Thoracic aorta (tissue), 1 donor: Measurements from ENCODE around the genes VN1R4, ZNF525 and PRKCG.

DNA sequence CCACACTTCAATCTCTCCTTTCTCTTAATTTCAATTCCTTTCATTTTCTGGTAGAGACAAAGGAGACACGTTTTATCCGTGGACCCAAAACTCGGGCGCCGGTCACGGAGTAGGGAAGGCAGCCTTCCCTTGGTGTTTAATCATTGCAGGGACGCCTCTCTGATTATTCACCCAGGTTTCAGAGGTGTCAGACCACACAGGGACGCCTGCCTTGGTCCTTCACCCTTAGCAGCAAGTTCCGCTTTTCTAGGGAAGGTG, 58.3 kb downstream of the ZNF701 start:
- RAMPAGE, long total RNA: no peak

- RAMPAGE, long total RNA: no peak
These were observed 46.3 kb downstream of the ENSG00000269825 start for GRCh38 chr19:52643866-52644593.

GRCh38 chr19:52724548-52725613, 10.0 kb downstream of the ZNF611 start:
- RAMPAGE, long total RNA: no peak

GRCh38 chr19:52938752-52939206, 15.6 kb upstream of the ZNF888 start:
- RAMPAGE, long total RNA: no peak

GRCh38 chr19:53008008-53009056, 5.4 kb upstream of the ERVV-1 start:
- RAMPAGE, long total RNA: no peak

DNA sequence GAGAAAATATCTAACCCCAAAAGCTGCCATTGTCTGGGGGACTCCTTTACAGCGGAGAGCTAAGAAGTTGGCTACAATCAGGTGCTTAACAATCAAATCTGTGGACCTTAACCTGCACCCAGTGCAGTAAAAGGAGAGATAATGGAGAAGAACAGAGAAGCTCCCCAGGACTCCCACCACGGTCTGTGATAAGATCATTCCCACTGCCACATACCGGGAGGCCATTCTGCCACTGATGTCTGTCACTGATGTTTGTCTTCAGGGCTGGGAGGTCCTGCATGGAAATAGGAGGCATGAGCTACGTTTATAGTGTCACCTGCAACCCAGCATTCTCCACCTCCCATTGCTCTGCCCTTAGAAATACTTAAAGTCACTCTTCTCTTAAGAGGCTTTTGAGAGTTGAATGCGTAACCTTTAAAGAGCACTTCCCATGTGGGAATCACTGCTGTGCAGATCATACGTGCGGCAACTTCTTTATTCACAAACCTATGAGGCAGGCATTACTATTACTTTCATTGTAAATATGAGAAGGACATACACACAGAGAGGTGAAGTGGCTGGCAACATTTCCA, at the start of gene VN1R4:
VN1R4 (minus strand) TSS at position 283 of the 572 bp plus-strand sequence.
- RAMPAGE, long total RNA: no peak

DNA sequence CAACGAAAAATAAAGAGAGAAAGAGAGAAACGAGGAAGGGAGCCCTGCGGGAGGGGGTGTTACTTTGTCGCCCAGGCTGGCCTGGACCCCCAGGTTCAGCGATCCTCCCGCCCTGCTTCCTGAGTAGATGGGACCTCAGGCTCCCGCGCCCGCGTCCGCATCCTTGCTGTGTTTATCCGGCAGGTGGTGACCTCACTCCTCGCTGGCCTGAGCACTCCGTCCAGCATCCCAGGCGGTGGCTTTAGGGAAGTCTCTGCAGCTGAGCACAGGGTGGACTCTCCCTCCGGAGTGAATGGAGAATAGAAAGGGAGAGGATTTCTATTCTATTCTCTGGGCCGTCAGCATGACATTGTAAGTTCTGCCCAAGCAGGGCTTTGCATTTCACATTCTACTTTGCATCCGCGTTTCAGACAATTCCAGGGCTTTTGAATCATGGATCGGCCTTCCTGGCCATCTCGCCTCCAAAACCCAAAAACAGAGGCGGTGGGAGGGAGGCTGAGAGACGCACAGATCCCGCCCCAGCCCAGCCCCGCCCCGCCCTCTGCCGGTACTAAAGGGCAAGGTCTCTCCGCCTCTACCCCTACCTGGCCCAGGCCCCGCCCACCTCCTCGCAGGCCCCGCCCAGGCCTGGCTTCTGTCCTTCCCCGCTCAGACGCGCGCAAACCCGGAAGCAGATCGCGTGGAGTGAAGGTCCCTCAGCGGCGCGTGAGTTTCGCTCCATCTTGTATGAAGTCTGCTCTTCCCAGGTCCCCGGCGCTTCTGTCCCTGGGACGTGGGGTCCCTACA, at the start of gene ZNF525:
ZNF525 (plus strand) TSS at position 651 of the 786 bp plus-strand sequence.
- RAMPAGE, long total RNA: start-site peak on the plus strand centred at position 676 of the sequence, 46 bp wide, 32 reads

DNA sequence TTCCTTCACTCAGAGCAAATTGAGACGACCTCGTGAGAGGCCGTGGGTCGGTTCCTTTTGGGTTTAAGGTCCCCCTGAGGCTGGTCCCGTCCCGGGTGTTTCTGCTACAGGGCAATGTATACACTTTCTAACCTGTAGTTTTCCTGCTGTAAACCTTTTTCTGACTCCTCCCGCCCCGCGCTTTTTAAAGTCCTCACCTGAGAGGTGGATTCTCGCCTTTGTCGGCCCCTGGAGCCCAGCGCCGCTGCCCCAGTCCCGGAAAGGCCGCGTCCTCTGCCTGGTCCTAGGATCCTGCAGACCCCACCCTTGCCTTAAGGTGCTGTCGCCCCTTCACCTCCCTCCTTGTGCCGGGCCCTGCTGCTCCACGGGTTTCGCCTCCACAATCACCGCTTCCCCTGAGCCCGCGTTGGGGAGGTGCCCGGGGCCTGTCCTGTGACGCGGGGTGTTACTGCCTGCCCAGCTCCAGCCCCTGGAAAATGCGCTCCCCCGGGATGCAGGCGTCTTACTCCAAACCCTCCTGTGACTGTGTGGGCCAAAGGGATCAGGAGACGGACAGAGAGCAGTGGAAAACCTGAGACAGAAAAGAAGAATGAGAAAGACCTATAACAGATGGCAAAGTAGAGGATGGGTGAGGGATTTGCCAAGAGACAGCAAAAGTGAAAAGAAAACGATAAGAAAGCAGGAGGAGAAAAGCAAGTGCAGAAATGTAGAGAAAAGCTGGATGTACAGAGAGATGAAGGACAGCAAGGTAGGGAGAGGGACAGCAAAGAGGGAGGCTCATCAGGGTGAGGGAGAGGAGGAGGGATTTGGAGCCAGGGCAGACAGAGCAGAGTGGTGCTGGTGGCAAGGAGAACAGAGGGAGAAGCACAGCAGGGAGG, 586 bp downstream of the ZNF761 start:
- RAMPAGE, long total RNA: start-site peak on the plus strand centred at position 499 of the sequence, 570 bp wide, 18 reads

GRCh38 chr19:53498089-53498765, 30.7 kb downstream of the ZNF813 start:
- RAMPAGE, long total RNA: no peak

DNA sequence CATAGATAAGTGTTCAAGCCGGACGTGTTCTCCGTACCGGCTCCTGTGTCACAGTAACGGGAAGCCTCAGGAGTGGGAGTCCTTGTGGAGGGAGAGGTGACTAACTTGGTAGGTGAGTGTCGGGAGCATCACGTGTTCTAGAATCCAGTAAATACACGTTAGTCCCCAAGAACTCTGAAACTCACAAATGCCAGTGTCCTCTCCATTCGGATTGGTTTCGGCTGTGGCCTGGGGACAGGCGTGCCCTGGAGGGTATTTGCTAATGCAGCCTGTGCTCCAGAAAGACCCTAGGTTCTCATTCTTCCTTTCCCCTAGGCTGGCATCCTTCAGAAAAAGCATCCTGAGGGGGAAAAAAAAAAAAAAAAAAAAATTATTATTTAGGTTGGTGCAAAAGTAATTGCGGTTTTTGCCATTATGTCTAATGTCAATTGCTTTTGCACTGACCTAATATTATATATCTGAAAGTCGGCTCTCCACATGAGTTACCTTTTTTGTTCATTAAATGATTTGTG, 7.9 kb downstream of the ZNF331 start:
- RAMPAGE, long total RNA: no peak

- RAMPAGE, long total RNA: no peak
These were observed at the start of gene PRKCG for GRCh38 chr19:53882093-53882589. TSS of gene PRKCG (plus strand) at chr19:53882197.

DNA sequence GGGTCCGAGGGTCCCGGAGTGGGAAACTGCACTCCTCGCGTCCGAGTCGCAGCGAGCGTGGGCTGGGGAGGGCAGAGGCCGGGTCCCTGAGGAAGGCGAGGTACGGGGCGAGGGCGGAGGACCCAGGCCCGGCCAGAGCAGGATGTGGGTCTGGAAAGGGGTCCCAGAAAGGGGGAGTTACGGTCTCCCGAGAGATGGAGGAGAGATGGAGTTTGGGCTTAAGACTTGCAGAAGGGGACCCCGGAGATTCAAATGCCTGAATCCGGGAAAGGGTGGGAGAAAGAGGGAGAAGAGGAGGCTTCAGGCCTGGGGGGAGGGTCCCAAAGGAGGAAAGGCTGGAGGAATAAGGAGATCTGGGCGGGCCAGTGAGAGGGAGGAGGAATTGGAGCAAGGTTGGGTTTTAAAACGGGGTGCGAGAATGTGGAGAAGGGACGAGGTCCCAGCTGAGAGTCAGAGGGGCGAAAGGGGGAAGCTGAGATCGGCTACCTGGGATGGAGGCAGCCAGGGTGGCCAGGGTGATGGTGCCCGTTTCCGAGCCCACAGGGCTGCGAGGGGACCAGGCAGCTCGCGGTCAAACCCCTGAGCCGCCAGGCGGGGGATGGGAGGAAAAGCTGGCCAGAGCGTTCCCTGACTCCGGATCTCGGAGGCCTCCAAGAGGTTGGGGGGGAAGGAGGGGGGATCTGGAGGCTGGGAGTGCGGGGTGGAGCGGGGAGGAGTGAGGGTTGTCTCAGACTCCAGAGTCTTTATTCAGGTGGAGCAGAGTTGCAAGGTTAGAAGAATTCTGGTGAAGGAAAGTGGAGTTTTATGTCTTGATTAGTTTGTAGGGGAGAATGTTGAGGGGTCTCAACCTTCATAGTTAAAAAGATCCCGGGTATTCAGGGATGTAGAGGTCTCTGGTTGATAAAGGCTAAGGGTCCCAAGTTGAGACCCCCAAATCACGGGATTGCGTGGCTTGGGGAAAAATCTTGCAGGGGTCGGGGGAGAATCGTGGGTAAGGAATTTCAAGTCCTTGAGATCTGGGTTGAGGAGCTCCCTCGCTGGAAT, 947 bp downstream of the CACNG7 start:
- RAMPAGE, long total RNA: no peak

DNA sequence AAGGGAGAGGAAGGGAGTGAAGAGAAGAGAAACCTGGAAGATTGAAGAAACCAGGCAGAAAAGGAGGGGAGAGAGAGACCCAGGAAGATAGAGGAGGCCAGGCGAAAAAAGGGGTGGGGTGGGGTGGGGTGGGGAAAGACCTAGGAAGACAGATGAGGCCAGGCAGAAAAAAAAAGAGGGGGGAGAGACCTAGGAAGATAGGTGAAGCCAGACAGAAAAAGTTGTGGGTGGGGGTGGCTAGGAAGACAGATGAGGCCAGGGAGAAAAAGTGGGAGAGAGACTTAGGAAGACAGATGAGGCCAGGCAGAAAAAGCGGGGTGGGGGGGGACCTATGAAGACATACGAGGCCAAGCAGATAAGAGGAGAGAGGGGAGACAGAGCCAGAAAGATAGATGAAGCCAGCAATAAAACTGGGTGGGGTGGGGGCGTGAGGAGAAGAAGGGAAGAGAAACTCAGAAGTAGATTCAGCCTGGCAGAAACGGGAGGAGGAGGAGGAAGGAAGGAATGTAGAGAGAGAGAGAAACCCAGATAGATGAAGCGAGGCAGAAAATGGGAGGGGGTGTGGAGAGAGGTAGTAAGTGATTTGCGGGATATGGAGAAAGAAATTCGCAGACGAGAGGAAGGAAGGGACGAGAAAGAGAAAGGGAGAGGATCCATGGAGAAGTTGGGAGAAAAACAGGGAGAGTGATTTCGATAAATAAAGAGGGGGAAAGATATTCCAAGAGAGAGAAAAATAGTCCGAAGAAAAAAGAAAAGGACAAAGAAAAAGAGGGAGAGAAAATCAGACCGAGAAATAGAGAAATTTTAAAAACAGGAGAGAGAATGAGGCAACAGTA, 12.3 kb upstream of the CACNG6 start:
- RAMPAGE, long total RNA: no peak

DNA sequence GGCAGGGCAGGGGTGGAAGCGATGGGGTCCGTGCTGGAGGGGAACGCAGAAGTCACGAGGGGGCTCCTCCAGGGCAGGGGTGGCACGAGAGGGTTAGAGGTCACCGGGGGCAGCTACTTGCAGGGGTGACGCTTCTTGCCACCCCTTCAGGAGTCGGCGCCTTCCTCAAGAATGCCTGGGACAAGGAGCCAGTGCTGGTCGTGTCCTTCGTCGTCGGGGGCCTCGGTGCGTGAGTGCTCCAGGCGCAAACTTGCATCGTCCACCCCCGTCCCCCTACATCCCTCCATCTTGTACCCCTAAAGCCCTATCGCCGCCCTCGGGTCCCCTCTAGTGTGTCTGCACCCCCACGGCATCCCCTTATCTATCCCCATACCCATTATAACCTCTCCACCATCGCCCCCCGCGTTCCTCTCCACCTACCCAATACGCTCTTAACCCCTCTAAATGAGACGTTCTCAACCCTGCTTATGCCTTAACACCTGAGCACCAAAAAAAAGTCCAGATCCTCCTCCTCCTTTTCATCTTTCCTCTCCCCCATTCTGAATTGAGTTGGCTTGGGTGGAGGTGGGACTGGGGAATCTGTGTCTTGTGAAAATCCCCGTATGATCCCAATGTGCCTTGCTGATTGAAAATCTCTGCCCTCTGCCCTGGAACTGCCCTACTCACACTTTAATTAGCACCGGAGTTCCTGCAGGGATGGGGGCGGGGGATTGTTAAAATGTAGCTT, 472 bp downstream of the NDUFA3 start:
- RAMPAGE, long total RNA: no peak

DNA sequence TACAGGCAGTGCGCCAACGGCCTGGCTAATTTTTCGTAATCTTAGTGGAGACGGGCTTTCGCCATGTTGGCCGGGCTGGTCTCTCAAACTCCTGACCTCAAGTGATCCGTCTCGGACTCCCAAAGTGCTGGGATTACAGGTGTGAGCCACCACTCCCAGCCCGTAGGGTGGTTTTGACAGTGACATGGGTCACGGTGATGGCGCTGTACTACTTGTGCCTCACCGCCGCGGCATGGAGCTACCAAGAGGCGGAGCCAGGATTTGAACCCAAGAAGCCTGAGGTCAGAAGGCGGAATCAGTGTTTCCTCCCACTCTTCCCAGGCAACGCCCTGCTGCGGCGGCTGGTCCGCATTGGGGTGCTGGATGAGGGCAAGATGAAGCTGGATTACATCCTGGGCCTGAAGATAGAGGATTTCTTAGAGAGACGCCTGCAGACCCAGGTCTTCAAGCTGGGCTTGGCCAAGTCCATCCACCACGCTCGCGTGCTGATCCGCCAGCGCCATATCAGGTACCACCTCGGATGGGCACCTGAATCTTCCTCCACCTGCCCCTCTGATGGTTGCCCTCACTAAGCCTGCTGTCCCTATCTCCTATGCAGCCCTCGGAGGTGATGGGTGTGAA, 5.4 kb downstream of the RPS9 start:
- RAMPAGE, long total RNA: no peak

DNA sequence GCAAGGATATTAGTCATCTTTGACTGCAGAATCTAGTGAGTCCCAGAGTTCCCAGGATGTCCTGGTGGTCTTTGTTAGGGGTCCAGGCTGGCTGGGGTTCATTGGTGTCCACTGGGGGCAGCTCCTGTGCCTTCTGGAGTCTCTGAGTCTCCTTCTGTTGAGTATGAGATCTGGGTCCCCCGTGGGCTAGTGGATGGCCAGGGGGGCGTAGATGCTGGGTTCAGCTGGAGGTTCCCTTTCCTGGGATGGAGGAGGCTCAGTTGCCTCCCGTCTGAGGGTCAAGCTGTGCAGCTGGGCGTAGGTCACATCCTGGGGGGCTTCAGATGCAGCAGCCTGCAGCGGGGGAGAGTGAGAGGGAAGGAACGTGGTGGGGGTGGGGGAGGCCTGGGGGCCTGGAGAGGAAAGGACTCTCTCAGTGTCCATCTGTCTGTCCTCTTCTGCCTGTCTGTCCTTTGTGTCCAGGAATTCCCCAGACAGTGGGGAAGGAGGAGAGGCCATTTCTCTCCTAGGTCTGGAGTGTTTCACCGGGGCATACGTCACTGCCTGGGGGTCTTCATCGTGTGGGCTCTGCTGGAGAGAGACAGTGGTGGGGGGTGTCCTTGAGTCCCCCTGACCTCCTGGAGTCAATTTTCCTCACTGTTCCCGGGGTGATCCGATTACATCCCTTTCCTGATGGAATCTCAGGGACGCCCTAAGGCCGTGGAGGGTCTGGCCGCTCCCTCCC, 6.3 kb downstream of the LILRB5 start:
- RAMPAGE, long total RNA: no peak

DNA sequence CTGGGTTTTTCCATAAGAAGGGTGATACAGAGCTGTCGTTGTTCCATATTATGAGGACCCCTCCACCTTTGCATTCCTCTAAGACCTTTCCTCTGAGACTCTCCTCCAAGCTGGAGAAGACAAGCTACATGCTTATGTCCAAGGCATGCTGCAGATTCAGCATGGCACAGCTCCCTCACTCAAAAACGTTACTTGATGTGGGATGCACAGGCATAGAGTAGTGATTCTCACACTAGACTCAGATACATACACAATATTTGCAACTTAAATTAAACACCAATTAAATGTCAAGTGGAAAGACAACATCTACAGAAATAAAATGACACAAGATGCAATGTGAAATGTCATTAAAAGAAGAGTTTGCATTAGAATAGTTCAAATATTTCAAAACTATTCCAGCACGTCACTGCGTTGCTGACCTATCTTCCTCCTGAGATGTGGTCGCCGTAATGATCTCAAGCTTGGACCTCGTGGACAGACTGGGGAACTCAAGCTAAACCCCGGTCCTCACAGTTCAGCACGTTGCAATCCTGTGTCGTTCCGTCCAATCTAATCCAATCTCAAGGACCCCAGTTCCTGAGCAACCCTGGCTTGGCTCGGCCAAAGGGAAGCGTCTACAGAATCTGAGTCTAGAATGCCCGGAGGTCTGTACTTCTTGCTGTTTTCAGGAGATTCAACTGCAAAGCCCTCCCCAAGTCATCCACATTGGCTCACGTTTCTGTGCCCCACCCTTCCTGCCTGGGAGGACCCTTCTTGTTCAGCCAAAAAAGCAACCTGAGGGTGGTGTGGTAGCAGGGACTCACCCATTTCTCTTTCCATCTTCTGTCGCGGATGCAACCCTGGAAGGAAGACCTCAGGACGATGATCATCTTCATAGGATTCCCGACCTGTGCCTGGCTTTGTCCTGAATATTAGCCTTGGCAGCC, 5.0 kb upstream of the LAIR1 start:
- RAMPAGE, long total RNA: no peak

- RAMPAGE, long total RNA: no peak
These were observed 5.2 kb downstream of the LENG9 start for GRCh38 chr19:54458298-54458860.

- RAMPAGE, long total RNA: no peak
These were observed 1.1 kb downstream of the LENG9 start for GRCh38 chr19:54462592-54462764.

DNA sequence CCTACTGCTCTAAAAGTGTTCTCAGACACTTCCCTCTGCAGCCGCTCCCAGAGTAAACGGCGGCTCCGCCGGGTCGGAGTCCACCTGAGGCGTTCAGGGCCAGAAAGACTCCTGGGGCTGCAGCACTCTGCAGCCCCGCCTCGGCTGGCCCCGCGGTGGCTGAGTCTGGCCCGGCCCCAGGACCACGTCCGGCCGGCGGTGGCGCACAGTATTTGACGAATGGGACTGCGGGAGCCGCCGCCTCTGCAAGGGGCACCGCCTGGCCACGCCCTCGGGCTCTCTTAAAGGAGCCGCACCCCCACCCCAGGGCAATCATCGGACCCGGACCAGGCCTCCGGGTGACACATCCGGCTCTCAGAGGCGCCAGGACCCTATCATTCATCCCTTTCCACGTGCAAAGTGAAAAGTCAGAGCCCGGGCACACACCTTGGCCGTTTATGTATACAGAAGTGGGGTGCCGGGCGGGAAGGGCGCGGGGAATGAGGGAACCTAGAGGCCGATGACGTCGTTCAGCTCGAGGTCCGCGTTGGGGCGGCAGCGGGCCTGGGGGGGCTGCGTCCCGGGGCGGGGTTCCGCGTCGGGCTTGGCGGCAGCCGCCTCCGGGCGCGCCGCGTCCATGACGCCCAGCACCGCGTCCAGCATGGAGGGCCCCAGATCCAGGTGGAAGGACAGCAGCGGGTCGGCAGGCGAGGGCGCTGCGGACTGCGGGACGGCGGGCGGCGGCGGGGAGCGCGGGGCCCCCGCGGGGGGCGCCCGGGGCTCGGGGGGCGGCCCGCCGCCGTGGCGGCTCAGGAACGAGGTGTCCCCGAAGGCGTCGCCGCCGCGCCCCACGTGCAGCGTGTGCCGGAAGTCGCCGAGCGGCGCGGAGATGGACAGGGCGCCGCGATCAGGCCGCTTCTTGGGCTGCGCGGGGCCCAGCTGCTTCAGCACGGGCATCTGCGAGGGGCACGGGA, 1.3 kb upstream of the LENG9 start:
- RAMPAGE, long total RNA: no peak